Measurements from ENCODE around the gene ACTN4.

GRCh38 chr19:38647558-38648719 is at the start of gene ACTN4:
Gene ACTN4 (plus strand): TSS chr19:38647649.
- PRO-cap: bidirectional peak, plus-strand start at chr19:38647687, minus-strand start at chr19:38647374
- RAMPAGE, long total RNA, 3 experiments: start-site peak on the plus strand in 3 of 3 experiments, at chr19:38647640-38647841 at its widest, 20 to 360 reads per replicate

DNA sequence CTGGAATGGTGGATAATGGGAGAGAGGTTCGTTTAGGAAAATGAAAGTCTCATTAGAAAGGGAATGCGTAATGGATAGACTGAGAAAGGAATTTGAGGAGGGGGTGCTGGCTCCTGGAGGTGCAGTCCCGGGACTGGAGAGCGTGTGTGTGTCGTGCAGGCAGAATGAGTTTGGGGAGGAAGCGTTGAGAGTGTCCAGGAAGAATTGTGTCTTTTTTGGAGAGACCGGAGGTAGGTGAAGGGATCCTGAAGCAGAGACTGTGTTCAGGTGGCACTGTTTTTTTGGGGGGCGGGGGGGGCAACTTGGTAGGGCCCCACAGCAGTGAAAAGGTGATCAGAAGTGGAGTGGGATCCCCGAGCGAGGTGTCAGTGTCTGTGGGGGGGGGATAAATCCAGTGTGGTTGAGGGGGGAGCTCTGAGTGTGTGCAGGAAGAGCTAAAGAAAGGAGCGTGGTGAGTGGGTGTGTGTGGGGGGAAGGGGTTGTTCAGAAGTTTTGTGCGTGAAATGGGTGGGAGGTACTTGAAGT is 1.5 kb downstream of the ACTN4 start:
- PRO-cap: no peak
- RAMPAGE, long total RNA, 3 experiments: start-site peak on the plus strand in 1 of 3 experiments, centred at position 433 of the sequence, 7 reads per replicate

GRCh38 chr19:38649422-38650149 is 2.1 kb downstream of the ACTN4 start:
- PRO-cap: unidirectional peak, minus-strand start at chr19:38649621; bidirectional peak, plus-strand start at chr19:38649985, minus-strand start at chr19:38649868
- RAMPAGE, long total RNA, 3 experiments: no peak in any of the 3 experiments

DNA sequence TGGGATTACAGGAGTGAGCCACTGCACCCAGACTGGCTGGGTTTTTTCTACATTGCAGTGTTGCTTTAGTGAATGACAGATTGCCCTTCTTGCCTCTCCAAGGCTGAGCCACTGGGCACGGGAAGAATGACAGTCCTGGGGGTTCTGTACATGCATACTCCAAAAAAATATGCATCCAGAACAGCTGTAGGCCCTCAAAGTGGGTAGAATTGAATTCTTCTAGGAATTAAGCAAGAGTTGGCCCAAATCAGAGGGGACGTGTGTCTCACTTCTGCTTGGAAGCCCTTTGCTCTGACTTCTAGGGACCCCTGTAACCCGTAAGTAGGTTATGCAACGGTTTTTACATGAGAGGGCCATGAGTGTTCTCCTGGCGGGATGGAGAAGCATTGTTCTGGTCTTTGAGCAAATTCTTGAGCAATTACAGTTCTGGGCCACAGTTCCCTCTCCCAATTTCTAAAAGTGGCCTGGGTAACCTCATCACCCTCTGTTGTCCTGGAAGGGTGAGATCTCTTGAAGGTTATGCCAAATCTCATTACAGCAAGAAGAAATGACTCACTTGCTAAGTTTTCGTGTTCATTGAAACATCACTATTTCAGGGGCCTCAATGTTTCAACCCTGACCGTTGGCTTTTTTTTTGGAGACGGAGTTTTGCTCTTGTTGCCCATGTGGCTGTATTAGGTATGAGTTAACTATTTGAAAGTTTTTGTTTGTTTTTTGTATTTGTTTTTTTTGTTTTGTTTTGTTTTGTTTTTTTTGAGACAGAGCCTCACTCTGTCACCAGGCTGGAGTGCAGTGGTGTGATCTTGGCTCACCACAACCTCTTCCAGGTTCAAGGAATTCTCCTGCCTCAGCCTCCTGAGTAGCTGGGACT is 3.8 kb downstream of the ACTN4 start:
- PRO-cap: unidirectional peak, minus-strand start at position 461 of the sequence
- RAMPAGE, long total RNA, 3 experiments: no peak in any of the 3 experiments

- PRO-cap: no peak
- RAMPAGE, long total RNA, 3 experiments: no peak in any of the 3 experiments
These were observed 19.2 kb downstream of the ACTN4 start for GRCh38 chr19:38666645-38667046.

DNA sequence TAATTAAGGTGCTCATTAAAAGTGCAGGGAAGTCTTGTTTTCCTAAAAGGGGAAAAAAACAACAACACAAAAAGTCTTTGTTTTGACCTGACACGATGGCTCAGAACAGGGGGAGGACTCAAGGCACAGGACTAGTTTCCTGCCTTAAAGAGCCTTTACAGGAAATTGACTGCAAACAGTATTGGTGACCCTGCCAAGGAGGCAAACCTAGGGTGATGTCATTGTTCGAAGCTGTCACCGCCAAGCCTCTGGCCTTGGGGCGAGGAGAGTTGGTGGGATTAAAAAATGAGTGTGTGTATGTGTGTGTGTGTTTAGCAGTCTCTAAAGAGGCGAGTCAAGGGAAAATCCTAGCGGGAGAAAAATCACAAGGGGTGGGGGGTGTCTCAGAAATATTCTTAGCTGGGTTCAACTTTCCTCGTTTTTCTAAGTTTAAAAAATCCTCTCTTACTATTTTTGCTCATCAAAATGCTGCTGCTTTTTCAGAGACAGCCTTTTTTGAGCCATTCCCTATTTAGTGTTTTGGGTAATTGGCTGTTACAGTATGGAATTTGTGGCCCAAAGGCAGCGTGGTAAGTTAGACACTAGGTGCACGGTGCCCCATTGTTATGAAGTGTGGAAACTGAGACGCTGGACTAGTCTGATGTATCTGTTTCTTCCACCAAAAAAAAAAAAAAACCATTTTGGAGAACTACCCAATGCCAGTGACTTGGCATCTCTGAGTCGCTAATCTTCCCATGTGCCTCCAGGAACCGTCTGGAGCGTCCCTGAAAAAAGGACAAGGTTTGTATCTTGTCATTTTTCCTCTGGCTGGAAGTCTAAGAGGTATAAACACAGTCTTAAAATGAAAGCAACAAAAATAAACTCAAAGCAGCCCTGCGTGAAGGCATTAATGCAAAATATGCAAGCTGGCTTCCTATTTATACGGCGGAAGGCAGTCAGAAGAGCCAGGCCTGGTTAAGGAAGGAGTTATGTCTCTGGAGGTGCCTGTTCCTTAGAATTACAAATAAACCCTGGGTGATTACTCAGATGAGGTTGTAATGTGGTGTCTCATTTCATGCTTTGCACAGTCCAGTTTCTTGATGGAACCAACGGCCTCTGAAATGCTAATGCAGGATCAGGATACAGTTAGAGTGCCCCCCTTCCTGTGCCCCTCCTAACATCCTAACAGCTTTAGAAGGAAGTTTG is 20.0 kb downstream of the ACTN4 start:
- PRO-cap: bidirectional peak, plus-strand start at position 174 of the sequence, minus-strand start at position 120 of the sequence
- RAMPAGE, long total RNA, 3 experiments: no peak in any of the 3 experiments

GRCh38 chr19:38674721-38675454 is 27.4 kb downstream of the ACTN4 start:
- PRO-cap: unidirectional peak, minus-strand start at chr19:38674958
- RAMPAGE, long total RNA, 3 experiments: no peak in any of the 3 experiments

DNA sequence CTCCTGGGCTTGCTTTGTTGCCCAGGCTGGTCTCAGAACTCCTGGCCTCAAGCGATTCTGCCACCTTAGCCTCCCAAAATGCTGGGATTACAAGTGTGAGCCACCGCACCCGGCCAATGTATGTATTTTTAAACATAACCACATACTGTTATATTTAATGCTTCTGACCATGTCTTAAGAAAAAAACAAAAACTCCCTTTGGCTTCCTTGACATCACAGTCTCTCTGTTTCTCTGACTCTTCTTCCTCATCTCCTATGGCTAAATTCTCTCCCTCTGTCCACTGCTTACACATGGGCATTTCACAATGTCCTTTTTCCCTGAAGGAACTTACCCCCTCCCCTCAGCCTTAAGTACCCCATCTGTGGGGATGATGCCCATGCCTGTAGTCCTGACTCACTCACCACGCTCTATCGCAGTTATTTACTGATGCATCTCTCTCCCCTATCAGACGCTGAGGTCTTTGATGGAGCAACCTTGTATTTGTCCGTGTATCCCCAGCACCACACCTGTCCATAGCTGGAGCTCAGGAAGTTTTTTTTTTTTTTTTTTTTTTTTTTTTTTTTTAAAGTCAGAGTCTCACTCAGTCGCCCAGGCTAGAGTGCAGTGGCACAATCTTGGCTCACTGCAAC is 32.3 kb downstream of the ACTN4 start:
- PRO-cap: no peak
- RAMPAGE, long total RNA, 3 experiments: no peak in any of the 3 experiments

GRCh38 chr19:38685713-38686612 is 38.5 kb downstream of the ACTN4 start:
- PRO-cap: no peak
- RAMPAGE, long total RNA, 3 experiments: no peak in any of the 3 experiments

- PRO-cap: bidirectional peak, plus-strand start at chr19:38722388, minus-strand start at chr19:38722184
- RAMPAGE, long total RNA, 3 experiments: no peak in any of the 3 experiments
These were observed 22.1 kb downstream of the CAPN12 start for GRCh38 chr19:38722007-38722700.

- PRO-cap: no peak
- RAMPAGE, long total RNA, 3 experiments: no peak in any of the 3 experiments
These were observed 8.1 kb upstream of the ECH1 start for GRCh38 chr19:38839246-38840558.

GRCh38 chr19:38869125-38870406 is 8.5 kb downstream of the RINL start:
- PRO-cap: no peak
- RAMPAGE, long total RNA, 3 experiments: start-site peak on the minus strand in 2 of 3 experiments, at chr19:38869979-38870094 at its widest, 41 to 79 reads per replicate

- PRO-cap: bidirectional peak, plus-strand start at chr19:38900260, minus-strand start at chr19:38900185
- RAMPAGE, long total RNA, 3 experiments: no peak in any of the 3 experiments
These were observed 499 bp downstream of the NFKBIB start for GRCh38 chr19:38900114-38900821.

DNA sequence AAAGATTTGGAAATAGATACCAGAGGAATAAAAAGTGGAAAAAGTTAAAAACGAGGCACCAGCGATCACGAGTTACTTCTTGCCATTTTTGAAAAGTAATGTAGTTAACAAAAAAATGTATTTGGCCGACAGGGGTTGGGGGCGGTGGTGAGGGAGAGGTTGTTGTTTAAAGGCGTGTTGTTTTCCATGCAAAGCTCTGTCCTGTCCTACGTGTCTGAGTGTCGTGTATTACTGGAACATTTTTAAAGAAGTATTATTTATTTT is 932 bp downstream of the FBXO17 start:
- PRO-cap: bidirectional peak, plus-strand start outside the sequence, minus-strand start at position 203 of the sequence
- RAMPAGE, long total RNA, 3 experiments: no peak in any of the 3 experiments

DNA sequence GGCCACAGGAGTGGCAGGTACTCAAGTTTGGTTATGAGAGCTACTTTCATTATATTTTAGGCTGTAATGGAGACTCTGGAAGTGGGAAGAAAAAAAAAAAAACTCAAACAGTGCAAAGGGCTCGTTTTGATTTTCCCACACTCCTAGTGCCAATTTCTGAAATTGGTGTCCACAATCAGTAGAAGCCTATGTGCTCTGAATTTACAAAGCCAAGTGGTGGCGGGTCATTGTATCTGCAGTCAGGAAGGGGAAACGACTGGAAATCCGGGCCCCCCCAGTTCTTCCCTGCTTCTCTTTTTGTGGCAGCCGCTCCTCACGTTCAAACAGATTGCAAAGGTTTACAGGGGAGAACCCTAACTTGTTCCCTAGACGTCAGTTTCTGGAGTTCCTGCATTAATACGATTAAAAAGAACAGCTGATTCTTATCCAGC is 923 bp upstream of the ACP7 start:
- PRO-cap: no peak
- RAMPAGE, long total RNA, 3 experiments: no peak in any of the 3 experiments

DNA sequence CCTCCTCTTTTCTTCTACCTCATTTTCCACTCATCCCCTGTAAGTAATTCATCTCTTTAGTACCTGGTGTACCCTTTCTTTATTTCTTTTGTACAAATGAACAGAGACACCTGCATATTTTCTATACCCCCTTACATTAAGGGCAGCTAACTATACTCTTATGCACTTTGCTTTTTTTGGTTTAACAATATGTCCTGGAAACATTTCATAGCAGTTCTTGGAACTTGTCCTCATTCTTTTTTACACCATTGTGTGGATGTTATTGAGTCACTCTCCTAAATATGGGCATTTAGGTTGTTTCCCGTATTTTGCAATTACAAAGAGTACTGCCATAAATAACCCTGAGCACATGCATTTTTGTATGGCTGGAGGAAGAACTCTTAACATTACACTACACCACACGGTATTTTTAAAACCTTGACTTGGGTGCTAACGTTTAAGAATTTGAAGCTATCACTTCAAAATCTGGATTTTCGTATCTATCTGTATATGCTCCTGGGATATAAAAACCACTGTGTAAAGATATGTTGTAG is 9.6 kb downstream of the ACP7 start:
- PRO-cap: no peak
- RAMPAGE, long total RNA, 3 experiments: no peak in any of the 3 experiments

GRCh38 chr19:39132085-39132734 is 6.6 kb downstream of the PAK4 start:
- PRO-cap: no peak
- RAMPAGE, long total RNA, 3 experiments: no peak in any of the 3 experiments

GRCh38 chr19:39154185-39155324 is 29.0 kb downstream of the PAK4 start:
- PRO-cap: no peak
- RAMPAGE, long total RNA, 3 experiments: no peak in any of the 3 experiments

GRCh38 chr19:39160489-39161275 is 35.1 kb downstream of the PAK4 start:
- PRO-cap: no peak
- RAMPAGE, long total RNA, 3 experiments: no peak in any of the 3 experiments

DNA sequence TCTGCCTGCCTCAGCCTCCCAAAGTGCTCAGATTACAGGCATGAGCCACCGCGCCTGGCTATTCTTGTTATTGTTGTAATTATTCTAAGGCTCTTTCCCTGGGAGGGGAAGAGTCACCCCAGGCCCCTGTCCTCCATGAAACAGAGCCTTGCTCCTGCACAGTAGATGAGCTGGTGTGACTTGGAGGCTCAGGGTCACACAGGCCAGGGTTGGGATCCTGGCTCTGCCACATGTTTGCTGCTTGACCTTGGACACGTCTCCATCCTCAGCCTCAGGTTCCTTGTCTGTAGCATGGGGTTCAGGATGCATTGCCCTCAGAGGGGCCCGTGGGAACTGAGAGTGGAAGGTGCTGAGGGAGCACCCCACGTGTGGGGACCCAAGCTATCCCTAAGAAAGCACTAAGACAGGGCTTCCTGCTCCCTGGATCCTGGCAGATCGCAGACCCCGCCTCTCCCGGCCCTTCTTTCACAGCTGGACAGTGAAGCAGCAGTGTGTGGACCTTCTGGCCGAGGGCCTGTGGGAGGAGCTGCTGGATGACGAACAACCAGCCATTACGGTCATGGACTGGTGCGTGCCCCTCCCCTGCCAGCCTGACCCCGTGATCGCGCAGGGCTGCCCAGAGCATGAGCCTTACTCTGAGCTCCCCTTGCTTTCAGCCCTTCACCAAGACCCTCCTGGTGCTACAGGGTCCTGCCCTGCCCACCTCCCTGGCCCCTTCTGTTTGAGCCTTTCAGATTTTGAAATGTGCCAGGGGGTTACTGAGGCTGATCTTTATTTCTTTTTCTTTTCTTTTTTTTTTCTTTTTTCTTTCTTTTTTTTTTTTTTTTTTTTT is 2.2 kb downstream of the NCCRP1 start:
- PRO-cap: no peak
- RAMPAGE, long total RNA, 3 experiments: no peak in any of the 3 experiments

Measured in subcutaneous adipose tissue (tissue), 3 donors.